Airway epithelial cell (primary cell): Measurements from ENCODE around the gene RFTN2.

DNA sequence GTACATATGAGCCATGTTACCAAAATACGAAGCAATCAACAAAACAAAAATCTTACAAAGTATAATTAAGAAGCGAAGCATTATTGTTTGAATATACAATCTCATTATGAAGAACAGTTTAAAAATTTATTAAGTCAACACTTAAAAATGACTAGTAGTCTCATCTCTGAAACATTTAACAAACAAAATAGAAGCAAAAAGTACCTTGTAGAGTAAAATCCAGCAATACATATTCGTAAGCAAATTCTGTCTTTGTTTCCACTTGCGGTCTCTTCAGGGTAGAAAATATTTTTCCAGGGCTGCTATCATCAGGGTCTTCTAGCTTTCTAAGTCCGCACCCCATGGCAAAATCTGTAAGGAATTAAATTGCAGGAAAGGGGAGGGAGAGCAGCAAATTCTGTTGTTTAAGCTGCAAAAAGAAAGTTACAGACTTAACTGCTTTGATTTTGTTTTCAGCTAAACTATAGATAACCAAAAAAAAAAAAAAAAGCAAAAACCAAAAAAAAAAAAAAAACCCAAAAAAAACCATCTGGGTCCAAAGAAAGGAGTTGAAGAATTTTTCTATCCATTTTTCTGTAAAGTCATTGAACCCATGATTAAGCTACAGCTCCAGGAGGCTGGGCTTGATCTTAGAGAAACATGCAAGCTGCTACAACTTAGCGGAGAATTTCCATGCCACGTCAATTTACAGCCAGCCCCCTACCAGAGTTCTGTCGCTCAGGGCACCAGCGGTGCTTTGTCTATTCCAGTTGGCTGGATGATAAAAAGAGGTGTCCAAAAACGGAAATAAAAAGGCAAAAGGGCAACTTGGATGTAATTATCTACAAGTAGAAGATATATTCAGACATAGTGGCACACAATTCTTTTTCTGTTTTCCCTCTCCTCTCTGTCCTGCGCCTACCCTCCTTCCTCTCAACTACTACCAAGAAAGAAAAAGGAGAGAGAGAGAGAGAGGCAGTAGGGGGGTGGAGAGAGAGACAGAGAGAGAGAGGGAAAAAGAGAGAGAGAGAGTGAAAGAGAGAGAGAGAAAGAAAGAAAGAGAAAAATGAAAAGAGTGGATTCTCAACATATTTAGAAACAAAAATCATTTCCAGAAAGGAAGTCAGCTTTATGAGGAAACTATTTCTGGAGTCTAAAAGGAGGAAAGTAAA lies at the start of gene RFTN2:
Gene RFTN2 (minus strand): TSS at position 472 of the 1,151 bp plus-strand sequence.
- RAMPAGE, long total RNA = no peak

GRCh38 chr2:197708258-197709014 lies 3.3 kb downstream of the MARS2 start:
- RAMPAGE, long total RNA = no peak

- RAMPAGE, long total RNA = no peak
Measured at GRCh38 chr2:197891731-197892283, 87.4 kb downstream of the PLCL1 start.

DNA sequence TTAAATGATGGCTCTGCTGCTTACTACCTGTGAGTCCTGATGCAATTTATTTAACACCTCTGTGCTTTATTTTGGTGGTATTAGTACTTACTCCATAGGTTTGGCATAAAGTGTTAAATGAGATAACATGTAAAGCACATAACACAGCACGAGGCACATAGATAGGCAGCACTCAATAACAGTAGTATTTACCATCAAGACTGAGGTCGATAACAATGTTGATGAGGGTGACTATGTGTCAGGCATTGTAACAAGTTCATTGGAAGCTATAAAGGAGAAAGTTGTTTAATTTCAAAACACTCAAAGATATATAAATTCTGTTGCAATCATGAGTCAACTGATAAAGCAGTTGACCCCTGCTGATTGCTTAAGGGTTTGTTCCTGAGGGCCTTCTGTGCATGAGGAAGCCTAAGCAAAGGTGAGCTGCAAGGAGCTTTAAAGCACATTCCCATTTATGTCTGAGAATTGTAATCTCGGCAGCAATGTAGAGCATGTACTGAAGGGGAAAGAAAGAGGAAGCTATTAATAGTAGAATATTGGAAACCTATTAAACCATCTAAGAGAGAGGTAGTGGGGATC lies 760.5 kb downstream of the SATB2 start:
- RAMPAGE, long total RNA = no peak

- RAMPAGE, long total RNA = no peak
Measured at GRCh38 chr2:199366391-199367098, 91.2 kb downstream of the SATB2 start.

DNA sequence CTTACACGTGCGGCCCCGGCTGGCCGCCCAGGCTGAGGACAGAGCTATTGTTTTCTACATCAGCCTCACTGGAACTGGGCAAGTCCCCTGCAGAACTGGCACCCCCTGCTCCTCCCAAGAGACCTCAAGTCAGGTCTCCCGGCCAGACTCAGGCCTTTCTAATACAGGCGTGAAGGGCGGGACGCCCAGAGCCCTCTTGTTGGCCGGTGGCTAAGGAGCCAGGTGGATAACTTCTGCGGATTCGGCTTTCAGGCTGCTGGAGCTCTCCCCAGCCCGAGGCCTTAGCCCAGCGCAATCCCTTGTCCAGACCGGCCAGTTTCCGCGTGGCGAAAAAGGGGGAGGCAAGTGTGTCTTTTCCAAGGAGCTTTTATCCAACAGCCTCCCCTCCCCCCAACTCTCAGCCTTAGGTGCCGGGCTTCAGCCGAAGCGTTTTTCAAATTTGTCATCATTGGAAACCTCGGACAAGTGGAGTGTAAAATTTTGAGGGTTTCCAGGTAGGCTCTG lies 9.3 kb upstream of the SATB2 start:
- RAMPAGE, long total RNA = no peak

GRCh38 chr2:199468152-199469045 lies 10.7 kb upstream of the SATB2 start:
- RAMPAGE, long total RNA = no peak

DNA sequence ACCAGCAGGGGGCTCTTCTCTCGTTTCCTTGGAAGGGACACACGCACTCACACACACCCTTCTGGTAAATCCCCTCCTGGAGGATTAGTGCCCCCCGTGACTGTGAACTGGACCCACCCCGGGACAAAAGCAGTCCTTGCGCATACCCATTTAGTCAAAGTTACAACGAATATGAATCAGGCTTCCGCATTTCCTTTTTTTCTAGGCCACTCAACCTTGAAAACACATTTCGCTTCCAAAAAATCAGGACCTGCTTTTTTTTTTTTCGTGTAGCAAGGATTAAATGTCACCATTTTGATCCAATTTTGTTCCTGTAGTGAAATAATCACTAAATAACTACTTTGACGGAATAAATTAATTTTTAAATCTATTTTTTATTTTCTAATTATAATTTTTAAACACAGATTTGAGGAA lies 446 bp upstream of the FTCDNL1 start:
- RAMPAGE, long total RNA = no peak

- RAMPAGE, long total RNA = no peak
Measured at GRCh38 chr2:199955906-199956362, 552 bp downstream of the MAIP1 start.

GRCh38 chr2:200432390-200433055 lies 77.3 kb downstream of the KCTD18 start:
- RAMPAGE, long total RNA = no peak

DNA sequence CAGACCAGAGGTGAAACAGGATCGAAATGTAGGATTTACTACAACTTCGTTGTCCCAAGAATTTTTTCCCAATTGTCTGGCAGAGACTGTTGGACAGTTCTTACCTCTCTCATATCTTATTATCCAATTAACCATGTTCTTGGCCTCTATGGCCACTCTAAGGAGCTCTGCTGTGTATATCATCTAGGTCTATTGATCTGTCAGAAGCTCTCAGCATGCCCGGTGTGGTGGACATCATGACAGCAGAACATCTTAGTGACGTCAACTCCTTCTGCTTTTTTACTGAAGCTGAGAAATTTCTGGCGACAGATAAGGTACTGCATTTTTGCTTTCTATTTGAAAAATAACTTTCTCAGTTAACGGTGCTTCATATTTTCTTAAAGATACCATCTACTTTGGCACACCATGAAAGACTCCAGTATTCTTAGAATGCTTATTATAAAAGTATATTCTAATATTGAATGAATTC lies 35.2 kb downstream of the AOX1 start:
- RAMPAGE, long total RNA = no peak

DNA sequence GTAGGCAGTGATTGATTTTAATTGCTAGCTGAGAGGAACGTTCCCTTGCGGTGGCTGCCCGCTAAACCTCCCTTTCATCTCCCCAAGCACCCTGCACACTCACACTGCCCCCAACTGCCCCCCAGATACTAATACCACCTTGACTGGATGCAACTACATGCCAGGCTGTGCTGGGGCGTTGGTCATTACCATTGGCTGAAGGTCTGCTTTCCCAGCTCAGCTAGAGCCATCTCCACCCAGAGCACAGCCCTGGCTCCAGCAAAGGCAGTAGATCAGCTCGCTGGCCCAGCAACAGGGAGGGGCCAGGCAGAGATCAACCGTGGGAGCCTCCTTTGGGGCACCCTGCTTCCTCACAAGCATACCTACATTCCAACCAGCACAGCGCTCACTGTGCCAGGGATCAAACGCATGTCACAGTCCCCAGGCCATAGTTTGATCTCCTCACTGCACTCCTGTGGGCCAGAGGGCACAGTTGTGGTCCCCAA lies 70.3 kb upstream of the BZW1 start:
- RAMPAGE, long total RNA = no peak

DNA sequence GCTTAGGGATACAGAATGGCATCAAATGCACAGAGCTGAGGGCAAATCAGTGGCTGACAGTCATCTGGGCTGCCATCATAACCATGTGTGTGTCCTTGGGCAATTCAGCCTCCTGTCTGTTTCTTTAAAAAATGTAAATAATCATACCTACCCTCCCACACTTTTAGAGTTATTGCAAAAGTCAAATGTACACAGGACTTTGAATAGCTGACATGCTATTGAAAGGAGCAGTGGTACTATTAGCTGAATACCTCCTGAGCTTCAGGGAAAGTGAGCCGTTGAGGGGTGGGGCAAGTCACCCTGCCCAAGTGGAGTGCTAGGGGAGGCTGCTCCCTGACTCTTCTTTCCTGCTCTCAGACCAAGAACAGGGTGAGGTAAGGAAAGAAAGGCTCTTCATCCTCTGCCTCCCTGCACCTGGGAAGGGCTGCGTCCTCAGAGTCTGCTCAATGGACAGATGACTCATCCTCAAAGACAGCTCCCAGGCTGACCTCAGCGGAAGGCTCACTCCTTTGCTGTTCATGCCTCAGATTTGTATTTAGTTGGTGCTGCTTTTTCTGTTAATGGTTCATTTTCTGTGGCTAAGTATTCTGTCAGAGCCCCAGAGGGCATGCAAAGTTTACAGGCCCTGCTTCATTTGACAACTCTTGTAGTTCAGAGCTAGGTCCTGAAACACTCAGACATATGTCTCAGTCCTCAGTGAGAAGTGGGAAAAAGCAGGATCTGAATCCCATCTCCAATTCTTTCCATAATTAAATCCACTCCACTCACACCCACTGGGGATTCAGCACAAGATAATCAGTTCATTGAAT lies 54.8 kb upstream of the BZW1 start:
- RAMPAGE, long total RNA = no peak

GRCh38 chr2:200828290-200829056 lies 16.8 kb downstream of the BZW1 start:
- RAMPAGE, long total RNA = no peak

GRCh38 chr2:200861993-200862413 lies 2.5 kb downstream of the CLK1 start:
- RAMPAGE, long total RNA = no peak

GRCh38 chr2:200890348-200891045 lies 1.3 kb downstream of the NIF3L1 start:
- RAMPAGE, long total RNA = no peak

- RAMPAGE, long total RNA = no peak
Measured at GRCh38 chr2:201035091-201036162, 36.0 kb downstream of the HYCC2 start.

- RAMPAGE, long total RNA = no peak
Measured at GRCh38 chr2:201058796-201059625, 12.5 kb downstream of the HYCC2 start.

DNA sequence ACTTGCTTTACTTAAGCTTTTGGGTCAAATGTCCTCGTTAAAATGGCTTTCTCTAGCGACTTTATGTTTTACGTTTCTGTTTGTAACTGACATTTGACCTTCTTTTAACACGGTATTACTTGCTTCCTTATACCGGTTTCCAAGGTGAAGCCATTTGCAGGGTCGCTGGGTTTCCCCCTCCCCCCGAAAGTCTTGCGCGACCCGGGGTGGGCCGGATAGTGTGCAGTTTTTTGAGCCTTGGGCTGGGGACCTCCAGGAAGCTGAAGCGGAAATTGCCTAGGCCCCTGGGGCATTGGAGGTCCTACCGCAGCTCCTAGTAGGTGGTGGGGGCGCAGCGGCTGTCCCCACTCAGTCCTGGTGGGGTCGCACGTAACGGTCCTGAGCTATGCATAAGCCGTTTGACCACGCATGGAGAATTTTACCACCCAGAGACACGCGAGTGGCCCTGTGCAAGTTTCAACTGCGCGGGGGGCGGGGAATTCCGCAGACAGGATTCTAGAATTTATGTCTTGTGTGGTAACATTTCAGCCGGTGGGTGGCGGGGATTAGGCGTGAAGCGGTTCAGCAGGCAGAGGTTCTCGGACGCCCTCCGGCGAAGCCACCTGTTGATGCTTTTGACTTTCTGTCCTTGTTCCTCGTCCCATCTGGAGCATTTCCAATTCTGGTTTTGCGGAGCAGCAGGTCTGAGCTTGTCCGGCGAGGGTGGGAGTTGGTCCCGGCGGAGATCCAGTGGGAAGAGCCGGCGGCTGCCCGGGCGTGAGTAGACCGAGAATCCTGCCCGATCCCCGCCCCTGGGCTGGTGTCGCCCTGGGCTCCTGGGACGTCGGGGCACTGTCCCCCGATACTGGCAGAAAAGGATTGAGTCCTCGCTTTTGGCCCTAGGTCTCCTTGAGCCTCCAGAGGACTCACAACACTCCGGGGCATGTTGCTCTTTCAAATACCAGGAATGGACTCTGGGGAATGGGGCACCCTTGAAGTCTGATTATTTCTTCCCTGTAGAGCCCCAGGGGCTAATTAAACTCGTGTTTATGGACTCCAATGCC lies 2.5 kb downstream of the CFLAR start:
- RAMPAGE, long total RNA = no peak

DNA sequence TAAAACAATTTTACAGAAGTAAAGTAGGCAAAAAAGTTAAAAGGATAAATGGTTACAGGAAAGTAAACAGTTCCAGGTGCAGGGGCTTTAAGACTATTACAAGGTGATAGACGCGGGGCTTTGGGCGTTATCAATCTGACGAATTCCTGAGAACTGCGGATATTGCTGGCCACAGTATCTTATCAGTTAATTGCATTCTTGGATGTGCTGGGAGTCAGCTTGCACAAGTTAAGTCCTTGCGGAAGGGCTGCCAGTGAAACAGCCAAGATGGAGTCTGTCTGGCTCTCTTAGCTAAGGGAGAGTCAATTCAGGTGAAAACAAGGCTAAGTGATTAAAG lies 10.2 kb downstream of the CFLAR start:
- RAMPAGE, long total RNA = no peak